REH cell (cell line): ENCODE results near the gene SH3GLB1.

- PRO-cap = bidirectional peak, plus-strand start at chr1:84690706, minus-strand start at chr1:84690473
These were observed 325 bp upstream of the SSX2IP start for GRCh38 chr1:84690582-84690989.

DNA sequence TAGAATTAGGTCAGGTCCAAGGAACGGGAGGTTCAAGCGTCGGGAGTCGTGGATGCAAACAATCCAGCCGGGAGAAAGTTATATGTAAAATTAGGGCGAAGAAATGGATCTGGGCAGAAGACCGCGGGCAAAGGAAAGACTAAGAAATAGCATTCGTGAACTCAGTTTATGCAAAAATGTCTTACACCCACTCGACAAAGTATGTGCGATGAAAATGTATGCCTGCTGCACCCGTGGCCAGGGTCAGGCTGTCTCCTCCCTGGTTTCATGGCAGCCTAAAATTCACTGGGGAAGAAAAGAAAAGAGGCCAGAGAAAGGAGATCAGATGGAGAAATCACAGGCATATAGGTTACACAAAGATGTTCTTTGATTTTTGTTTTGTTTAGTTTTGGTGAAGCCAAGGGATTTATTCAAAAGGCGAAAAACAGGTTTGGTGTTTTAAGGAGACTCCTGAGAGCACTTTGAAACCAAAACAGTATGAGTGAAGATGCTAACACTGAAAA is 780 bp upstream of the SSX2IP start:
- PRO-cap = no peak

DNA sequence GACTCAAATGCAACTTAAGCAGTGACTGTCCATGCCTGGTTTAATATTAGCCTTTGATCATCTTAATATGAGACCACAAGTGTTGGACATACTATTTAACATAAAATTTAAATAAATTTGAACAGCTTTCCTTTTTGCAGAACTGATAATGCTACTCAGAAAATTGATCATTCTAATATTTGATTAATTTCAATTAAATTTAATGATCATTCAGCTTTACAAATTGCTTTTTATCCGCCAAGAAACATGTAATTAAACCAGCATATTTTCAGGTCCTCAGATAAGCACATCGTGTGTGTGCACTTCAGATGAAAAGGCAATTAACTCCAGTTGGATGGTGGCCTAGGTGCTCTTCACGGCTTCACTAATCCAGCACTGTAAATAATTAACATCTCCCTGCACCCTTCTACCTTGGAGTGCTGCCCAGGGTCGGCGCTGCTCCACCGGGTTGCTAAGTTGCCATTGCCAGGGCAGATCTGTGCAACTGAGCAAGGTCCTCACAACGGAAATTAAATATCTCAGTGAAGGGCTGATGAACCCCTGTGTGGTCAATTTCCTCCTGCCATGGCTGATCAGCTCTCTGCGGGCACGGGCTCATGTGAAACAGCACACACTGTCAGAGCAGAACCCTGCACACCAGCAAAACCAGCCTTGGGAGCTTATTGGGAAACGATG is 63.3 kb downstream of the SYDE2 start:
- PRO-cap = no peak

GRCh38 chr1:85201540-85202303 is 906 bp upstream of the SYDE2 start:
- PRO-cap = no peak

DNA sequence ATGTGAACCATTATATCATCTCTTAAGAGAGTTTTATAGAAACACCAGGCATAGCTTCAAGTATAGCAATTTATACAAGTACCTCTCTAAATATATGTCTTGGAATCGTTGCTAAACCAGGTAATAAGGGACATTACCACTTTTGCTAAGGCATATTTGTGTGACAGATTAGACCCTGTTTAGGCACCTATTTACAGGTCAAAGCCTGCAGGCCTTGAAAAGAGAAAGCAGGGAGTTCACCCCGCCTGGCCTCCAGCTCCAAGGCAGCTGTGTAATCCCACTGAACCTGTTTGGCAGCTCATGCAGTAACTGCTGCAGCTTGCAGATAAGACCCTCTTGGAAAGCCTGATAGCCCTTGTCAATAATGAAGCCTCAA is 24.1 kb upstream of the SYDE2 start:
- PRO-cap = no peak

DNA sequence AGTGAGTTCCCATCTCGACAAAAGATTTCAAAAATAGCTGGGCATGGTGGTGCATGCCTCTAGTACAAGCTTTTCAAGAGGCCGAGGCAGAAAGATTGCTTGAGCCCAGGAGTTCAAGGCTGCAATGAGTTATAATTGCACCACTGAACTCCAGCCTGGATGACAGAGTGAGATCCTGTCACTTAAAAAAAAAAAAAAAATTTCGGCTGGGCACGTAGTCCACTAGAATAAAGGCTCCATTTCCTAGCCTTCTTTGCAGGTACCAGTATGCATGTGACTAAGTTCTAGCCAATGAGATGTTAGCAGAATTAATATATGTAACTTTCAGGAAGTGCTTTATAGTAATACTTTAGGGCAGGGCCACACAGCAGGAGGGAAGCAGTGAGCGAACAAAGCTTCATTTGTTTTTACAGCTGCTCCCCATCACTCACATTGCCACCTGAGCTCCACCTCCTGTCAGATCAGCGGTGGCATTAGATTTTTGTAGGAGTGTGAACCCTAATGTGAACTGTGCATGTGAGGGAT is 28.8 kb upstream of the SYDE2 start:
- PRO-cap = no peak

- PRO-cap = no peak
These were observed 6.2 kb downstream of the C1orf52 start for GRCh38 chr1:85253190-85253766.

GRCh38 chr1:85350885-85351128 is 74.4 kb upstream of the BCL10 start:
- PRO-cap = no peak

- PRO-cap = no peak
These were observed 60.6 kb downstream of the DDAH1 start for GRCh38 chr1:85404238-85404947.

DNA sequence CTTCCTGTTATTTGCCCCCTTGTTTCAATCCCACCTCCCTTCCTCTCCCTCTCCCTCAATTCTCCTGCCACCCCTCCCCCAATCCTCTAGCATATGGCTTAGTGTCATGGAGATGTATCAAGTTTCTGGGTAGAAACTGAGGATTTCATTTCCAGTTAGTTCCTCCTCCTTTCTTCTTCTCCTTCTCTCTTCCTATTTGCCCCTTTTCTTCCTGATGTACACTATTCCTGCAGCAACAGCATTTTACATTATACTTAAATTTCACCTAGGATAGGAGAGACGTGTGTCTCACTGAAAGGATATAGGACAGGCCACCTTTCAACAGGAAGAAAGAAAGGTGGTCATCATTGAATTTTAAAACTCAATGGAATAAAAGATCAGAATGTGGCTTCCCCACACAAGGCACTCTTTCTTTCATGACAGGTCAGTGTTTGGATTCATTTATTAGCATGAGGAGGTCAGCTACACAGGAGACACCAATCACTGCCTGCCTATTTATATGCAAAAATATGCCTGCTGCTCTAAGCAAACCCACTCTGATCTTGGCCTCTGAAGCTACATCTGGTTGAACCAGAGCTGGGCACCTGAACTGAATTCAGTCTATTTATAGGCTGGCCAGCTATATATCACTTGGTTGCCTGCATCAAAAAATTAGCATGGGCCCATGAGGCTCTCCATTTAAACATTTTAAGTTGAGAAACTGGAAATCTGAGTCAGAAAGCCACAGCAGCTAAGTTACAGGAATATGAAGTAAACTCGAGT is 18.1 kb downstream of the DDAH1 start:
- PRO-cap = no peak

DNA sequence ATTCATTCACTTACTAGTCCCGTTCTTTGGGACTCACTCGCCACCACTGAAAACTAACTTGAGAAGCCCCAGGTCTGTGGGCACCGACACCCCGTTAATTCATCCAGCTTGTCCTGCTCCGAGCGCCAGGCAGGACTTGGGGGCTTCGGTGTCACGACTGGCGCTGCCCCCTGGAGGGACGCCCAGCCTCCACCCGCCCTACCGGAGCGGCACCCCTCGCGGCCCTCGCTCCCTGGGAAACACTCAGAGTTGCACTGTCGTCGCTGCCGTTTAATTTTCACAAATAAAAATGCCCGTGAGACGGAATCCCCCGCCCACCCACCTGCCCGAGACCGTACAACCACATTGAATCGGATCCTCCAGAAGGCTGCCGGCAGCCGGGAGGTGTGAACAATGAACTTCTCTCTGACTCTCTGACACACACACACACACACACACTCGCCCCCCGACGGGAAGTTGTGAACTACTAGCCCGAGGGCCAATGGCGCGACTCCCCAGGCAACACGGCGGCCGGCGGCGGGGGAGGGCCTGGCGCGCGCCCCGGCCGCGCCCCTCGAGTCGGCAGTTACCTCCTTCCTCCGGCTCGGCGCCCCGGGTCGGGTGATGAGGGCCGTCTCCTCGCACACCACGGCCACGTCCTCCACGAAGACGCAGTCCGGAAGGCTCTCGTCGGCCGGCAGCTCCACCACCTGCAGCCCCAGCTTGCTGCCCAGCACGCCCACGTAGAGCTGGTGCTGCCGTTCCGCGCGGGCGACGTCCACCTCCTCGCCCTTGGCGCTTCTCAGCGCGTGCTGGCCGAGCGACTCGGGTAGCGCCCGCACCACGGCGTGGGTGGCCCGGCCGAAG is 562 bp downstream of the DDAH1 start:
- PRO-cap = no peak

- PRO-cap = no peak
These were observed 53.4 kb upstream of the CCN1 start for GRCh38 chr1:85527045-85527697.

DNA sequence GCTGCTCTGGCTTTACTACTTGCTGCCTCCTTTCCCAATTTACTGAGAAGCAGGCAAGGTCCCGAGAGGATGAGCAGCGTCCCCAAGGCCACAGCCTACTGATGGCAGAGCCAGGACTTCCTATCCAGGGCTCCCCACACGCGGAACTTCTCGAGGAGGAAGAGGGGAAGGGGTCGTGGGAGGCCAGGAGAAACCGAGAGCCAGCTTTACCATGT is 4.4 kb upstream of the CCN1 start:
- PRO-cap = no peak

- PRO-cap = no peak
These were observed 1.9 kb downstream of the CCN1 start for GRCh38 chr1:85582357-85582911.

DNA sequence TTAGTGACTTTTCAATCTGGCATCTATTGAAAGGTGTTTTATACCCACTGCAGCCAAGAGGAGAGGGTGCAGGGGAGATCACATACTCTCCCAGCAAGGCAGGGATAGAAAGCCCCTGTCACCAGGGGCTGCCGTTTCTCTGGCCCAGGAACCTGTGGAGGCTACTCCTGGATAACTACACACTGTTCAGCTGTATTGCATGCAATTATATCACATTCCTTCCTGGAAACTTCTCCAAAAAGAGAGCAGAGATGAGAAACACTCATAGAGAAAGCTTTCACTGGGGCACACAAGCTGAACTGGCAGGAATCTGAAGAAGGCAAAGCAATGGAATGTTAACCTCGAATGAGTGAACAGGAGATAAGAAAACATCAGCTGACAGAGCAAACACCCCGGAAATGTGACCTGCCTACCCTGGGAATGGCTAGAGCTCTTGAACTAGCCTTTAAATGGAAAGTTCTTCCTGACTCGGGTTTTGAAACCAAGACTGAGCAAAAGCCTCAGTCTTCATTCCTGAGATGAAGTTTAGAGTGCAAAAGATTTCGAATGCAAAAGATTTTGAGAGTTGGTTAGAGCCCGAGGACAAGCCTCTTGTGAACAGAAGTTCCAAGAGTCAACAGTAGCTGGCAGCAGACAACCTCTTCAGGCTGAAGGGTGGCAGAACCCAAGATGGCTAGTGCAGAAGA is 32.2 kb downstream of the CCN1 start:
- PRO-cap = no peak

DNA sequence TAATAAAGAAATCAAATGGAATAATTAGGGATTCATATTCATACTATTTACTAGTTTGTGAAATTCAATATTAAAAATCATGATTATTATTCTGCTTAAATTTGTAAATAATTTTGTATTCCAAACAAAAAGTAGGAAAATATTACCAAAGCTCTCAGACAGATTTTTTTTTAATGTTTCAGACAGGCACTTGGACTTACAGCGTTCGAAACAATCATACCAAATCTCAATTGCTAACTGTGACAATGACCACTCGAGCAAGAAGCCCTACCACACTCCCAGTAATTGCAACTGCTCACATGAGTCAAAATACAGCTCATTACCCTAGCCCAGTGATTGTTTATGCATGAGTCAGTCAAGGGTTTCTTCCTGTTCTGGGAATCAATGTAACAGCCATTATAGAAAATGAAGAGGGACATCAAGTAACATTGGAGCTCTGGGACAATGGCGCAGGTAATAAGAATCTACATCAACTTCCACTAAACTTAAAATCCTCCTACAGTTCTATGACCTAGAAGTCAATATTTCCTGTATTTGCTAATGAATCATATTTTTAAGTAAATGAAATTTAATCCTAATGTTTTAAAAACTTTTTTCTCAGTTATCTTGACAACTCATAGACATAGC is 56.1 kb upstream of the SH3GLB1 start:
- PRO-cap = no peak

- PRO-cap = bidirectional peak, plus-strand start at chr1:86704576, minus-strand start at chr1:86704710
These were observed at the start of gene SH3GLB1 for GRCh38 chr1:86704343-86705045. Gene SH3GLB1, plus strand, starts transcription at chr1:86704576.

GRCh38 chr1:86853035-86853472 is 60.9 kb downstream of the SELENOF start:
- PRO-cap = no peak

DNA sequence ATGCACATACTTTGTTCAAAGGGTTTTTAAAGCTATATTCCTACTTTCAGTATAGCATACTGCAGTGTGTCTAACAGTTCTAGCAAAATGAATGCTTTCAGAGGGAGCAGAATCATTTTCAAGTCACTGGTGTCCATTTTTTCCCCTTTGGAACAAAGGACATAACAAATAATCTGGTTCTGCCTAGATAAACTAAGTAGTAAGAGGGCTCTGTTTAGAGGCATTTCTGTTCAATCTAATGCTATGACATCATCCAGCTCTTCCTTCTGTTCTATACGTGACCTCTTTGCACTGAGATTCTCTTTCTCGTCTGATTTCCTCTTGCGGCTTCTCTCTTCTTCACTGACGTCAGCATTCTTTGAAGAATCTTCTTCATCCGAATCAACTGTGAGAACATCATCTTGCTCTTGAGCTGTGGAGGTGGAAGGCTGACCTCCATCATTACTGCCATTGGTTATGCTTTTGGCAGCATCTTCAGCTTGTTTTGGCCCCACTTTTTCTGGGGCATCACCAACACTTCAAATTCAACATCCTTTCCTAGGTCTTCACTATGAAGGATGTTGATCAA is 130.3 kb downstream of the HS2ST1 start:
- PRO-cap = no peak

- PRO-cap = no peak
These were observed 190.8 kb downstream of the HS2ST1 start for GRCh38 chr1:87104847-87106091.